Metanephros (tissue), 2 donors: ENCODE measurements around a stretch of chr9.

GRCh38 chr9:91418311-91418646 is 5.4 kb downstream of the NFIL3 start:
- RAMPAGE, long total RNA: no peak

- RAMPAGE, long total RNA: no peak
Measured at GRCh38 chr9:91420625-91421230, 2.9 kb downstream of the NFIL3 start.

DNA sequence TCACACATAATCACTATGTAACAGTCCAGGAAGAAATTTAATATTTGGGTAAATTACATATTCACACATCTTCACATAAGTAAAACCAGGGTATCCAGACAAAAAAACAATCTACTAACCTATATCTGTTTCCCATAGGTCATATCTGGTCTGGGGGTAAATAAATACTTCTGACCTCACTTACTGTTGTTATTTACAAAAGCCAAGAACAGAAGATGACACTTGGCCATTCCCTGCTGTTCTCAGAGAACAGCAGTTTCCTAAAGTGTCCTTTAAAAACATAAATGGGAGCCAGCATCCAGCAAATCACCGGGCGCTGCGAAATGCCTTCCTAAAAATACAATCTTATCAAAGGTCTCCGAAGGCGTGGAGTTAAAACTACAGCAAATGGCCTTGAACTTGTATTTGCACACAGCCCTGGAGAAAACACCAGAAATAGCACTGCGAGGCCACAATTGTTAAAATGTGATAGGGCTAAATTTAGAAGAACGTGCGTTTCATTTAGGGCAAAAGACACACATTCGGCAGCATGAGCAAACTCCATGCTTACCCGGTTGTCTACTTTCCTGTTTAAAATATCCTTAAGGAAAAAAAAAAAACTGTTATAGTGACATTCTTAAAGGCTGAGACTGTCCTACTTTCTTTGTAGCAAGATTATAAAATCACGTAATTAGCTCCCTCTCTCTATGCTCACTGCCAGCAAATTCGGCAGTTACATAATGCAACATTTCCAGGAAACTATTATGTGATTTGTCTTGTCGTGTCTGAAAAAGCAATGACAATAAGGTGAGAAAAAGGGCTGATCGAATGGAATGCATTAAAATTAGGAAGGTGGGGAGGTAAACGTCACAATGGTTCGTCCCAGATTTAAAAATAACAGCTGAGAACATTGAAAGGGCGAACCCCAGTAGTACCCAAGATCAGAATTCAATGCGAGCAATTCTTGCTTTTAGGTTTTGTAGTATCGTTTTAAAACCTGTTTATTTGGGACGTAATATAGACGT is 1.4 kb downstream of the NFIL3 start:
- RAMPAGE, long total RNA: no peak

DNA sequence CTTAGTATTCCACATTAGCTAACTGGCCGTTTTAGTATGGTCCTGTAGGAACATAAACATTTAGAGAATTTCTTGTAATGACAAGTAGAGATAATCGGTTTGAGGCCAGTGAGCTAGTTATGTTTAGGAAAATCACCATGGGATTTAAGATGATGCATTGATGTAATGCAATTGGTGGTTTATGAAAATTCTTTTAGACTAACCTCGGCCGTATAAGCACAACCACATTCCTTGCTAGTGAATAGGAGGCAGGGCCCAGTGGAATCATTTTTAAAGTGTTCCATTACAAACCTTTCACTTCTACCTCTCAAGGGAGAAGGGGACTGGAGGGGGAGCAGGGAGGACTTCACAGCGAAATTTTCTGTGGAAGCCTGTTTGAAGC is 71.8 kb upstream of the NFIL3 start:
- RAMPAGE, long total RNA: no peak

DNA sequence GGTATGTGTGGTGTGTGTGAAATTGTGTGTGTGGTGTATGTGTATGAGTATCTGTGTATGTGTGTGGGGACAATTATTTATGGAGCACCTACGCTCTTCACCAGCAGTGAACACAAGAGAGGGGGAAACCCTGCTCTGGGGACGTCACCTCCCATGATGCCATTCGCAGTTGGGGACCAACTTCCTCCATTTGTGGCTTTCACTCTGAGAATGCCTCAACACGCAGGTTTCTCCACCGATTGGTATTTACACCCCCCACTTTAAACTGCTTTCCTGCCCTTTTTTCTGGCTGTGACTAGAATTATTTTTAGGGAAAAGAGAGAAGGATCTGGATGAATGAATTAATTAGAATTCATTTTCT is 238.0 kb downstream of the ROR2 start:
- RAMPAGE, long total RNA: no peak

- RAMPAGE, long total RNA: no peak
Measured at GRCh38 chr9:91817575-91817775, 132.6 kb downstream of the ROR2 start.

DNA sequence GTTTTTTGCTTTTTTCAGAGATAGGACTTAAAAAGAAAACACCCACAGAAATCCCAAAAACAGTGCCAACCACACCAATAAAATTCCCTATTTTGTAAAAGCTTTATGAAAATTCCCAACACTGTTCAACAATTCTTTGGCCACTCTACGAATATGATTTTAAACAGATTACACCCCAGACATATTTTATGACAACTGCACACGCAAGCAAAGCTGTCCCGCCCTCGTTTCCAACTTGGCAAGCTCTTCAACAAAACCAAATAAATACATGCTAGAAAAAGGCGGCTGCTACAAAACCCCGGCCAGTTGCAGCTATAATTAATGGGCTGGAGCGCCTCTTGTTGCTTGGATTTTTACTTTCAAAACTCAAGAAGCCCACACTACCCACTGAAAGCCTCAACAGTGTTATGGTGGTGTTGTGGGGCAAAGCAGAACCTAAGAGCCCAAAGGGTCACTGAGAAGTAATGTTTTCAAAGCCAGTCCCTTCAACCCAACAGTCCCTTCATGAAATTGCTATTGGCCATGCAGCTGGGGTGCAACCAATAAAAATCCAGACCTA is 4.3 kb downstream of the ROR2 start:
- RAMPAGE, long total RNA: no peak

DNA sequence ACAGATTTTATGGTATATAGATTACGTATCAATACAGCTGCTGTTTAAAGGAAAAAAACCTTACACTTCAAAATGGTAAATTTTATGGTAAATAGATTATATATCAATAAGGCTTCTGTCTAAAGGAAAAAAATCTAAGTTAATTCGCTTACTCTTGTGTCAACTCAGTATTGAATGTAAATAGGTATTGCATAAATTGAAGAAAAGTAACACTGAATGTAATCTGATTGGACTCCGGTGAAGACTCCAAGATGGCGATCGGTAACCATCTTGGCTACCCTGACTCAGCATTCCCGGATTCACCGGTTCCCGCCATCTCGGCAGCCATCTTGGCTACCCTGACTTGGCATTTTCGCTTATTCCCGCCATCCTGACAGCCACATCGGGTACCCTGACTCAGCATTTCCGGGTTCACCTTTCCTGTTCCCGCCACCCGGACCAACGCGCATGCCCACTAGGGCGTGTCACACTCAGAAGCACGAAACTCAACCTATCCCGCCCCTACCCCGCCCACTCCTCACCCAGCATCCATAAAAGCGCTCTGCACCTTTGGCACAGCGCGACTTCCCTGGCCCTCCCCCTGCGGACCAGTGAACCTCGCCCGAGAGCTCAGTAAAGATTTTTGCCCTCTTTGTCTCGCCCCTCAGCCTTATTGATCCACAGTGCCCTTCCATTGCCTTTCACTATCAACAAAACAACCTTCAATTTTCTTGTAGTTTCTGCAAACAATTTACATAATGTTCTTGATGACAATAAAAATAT is 17.2 kb downstream of the SPTLC1 start:
- RAMPAGE, long total RNA: no peak

- RAMPAGE, long total RNA: no peak
Measured at GRCh38 chr9:92247251-92247777, 46.2 kb downstream of the IARS1 start.

GRCh38 chr9:92310457-92310839 is 14.7 kb downstream of the NOL8 start:
- RAMPAGE, long total RNA: no peak

GRCh38 chr9:92314134-92315340 is 10.6 kb downstream of the NOL8 start:
- RAMPAGE, long total RNA: no peak

DNA sequence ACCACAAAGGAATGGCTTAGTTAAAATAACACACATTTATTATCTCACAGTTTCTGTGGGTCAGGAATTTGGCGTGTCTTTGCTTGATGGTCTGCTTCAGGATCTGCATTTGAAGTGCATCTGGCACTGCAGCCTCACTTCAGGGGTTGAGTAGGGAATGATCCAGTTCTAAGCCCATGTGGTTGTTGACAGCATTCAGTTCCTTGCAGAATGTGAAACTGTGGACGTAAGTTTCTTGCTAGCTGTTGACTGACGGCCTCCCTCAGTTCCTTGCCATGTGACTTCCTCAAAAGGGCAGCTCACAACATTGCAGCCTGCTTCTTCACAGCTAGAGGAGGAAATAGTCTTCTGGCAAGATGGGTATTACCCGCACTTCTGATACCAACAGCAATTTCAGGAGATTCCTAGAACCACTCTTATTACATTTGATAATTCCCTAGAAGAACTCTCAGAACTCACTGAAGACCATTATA is 2.2 kb upstream of the OGN start:
- RAMPAGE, long total RNA: no peak

GRCh38 chr9:92463765-92464506 is 39.7 kb upstream of the OMD start:
- RAMPAGE, long total RNA: no peak

DNA sequence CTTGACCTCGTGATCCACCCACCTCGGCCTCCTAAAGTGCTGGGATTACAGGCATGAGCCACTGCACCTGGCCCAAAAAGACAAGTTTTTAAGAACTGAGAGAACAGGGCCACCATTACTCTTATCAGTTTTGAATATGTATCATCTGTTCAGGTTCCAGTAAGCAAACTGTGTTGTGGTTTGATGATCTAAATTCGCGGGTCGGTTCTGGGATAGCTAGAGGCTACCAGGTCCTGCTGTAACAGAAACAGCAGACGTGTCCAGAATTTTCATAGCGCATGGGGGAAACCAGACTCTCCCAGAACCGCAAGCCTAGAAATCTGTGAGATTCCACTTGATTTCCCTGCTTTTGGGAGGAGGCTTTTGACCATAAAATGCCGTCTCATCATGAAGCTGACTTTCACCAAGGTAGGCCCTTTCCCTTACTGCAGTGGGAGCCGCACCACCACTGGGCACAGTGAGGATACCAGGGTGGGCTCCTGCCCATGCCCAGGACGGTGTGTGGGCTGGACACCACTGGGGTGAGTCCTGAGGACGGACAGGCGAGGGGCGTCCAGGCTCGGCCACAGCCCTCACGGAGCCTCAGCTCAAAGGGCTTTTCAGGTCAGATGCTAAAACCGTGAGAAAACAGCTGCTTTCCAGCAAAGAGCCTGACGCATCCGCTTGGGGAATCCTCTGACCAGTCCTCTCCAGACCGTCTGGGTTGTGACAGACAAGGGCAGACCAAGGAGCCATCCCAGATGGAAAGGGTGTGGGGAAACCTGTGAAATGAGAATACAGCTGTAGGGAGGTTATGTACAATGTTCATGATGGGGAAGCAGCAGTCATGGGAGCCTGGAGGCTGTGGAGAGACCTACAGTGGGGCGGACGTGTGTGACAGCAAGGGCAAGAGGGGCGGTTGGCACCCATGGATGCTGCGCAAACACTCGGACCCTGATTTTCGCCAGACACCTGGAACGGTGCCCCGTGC is 59.4 kb downstream of the IPPK start:
- RAMPAGE, long total RNA: no peak

DNA sequence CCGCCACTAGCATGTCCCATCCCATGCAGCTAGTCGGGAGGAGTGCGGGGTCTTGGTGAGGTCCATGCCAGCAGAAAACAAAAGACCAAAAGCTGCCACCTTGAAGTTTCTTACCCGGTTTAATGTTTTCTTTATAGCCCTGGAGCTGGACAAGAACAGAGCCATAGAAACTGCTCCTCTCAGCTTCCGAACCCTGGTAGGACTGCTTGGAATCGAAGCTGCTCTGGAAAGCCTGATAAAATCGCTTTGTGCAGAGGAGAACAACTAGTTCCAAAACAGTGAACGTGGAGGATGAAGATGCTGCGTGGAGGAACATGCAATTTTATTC is 57.1 kb downstream of the IPPK start:
- RAMPAGE, long total RNA: no peak

DNA sequence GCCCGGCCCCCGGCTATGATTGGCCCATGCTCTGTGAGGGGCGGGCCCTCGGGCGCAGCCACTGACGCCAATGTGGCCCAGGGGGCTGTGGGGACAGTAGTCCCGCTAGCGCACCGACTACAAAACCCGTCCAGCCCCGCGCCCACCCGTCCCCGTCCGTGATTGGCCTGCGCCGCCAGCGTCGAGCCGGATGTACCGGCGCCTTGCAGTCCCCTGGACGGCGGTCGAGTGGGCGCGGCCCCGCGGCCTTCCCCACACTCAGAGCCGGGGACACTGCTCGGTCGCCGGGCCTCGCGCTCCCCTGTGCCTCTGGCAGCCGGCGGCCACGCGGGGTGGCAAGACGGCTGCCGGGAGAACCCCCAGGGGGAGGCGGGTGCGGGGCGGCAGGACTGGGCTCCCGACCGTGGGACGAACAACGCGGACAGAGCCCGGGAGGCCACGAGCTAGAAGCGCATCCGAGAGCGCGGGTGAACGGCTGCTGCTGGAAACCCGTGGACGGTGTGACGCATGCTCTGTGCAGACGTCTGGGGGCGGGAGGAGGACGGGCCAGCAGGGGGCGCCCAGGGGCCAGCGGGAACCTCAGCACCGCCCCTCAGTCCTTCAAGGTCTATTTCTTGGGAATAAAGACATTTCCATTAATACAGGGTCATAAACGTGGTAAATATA is 456 bp upstream of the BICD2 start:
- RAMPAGE, long total RNA: no peak

GRCh38 chr9:92961833-92962322 is 14.6 kb downstream of the FGD3 start:
- RAMPAGE, long total RNA: no peak

DNA sequence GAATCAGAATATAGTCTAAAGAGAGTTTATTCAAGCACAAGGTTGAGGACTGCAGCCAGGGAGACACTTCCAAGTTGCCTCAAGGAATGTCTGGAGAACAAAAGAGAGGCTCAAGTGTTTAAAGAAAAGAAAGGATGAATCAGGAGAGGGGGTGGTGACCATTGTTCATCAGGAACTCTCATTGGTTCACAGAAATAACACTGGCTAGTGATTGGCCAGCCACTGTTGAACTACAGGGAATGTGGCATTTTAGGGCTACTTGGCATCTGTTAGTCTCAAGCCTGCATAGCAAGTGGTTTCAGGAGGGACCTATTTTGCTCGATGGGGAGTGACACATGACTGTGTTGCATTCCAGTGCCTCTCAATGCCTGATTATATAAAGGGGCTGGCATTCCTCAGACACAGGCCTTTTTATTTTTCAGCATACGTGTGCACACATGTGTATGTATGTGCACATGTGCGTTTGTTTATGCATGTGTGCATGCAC is 23.1 kb downstream of the FGD3 start:
- RAMPAGE, long total RNA: no peak

DNA sequence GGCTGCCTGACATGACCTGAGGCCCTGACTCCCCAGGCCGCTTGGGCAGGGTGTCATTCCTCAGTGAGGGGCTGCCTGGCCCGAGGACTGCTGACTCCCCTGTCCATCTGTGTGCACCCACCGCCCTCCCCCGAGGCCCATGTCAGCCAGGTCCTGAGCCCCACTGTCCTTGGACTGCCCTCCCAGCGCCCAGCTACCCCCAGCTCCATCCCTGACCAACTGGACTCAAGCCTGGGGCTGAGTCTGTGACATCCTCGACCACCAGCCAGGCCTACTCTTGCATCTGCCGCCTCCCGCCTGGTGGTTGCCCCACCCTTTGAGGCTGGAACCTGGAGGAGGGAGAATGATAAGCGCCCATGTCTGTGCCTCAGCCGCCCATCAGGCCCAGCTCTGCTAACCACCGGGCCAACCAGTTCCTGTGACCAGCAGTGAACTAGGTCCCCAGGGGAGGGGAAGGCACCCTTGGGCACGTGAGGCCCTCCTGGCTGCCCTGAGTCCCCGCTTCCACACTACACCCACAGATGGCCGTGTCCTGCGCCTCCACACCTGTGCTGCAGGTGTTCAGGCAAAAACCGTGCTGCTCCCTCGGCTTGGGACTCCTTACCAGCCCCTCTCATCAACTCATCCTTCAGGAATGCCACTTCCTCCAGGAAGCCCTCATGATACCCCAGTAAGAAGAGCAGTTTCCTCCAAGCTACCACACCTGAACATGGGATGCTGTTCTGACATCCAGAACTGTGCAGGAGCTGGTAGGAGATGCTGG is 18.6 kb downstream of the CARD19 start:
- RAMPAGE, long total RNA: no peak

DNA sequence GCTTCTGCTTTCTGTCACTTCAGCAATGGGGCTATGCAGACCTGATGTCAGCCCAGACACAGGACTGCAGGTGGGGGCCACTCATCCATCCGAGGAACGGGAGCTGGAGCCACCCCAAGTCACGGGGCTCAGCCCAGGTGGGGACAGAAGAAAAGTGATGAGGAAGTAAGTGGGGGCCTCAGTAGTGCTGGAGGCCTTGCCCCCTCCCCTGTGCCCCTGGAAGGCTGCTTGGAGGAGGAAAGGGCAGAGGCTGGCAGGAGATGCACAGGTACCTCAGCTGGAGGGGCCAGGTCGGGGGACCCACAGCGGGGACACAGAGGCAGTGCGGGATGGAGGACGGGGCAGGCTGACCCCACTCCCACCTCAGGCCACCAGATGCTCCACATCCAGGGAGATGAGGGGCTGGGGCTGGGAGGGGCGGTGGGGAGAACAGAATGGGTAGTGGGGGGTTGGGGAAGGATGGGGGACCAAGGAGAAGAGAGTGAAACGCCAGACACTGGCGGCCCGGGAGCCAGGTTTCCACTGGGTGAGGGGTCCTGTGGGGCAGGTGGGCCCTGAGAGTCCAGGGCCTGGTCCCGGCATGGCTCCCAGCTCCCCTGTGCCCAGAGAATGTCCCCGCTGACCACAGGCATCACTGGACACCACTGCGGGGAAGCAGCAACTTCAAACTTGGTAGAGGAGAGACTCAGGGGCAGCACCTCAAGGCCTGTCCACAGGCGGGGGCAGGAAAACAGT is 13.4 kb downstream of the NINJ1 start:
- RAMPAGE, long total RNA: no peak